Hair follicle dermal papilla cell (primary cell): ENCODE results near the genes RIPOR2, SLC17A4, H2AC4 and H3C3.

DNA sequence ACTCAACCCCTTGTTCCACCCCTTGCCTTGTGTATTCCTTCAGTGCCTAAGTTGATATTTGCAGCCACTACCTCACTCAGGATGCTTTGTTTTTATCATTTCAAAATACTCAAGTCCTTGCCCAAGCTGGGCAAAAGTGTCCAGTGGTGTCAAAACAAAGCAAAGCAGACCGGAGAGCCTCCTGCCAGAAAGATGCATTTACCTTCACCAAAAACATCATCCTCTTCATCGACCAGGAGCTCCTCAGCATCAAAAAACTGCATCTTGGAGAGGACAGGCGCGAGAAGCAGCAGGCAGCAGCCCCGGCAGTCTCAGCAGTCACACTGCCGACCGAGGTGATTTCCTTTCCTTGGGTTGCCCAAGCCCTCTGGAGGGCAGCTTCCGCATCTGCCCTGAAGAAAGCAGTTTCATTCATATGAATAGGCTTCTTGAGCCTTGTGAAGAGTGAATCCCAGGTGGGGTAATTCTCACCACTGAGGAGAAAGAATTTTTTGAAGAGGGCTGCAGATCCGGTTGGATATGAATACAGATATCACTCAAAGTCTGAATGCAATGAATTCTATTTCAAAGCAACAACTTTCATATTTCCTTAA is at the start of gene RIPOR2:
Gene RIPOR2 (minus strand): TSS at position 325 of the 593 bp plus-strand sequence.
- CAGE, long polyA plus RNA, result no peak

GRCh38 chr6:24951719-24952656 is 16.2 kb upstream of the RIPOR2 start:
- CAGE, long polyA plus RNA, result no peak

DNA sequence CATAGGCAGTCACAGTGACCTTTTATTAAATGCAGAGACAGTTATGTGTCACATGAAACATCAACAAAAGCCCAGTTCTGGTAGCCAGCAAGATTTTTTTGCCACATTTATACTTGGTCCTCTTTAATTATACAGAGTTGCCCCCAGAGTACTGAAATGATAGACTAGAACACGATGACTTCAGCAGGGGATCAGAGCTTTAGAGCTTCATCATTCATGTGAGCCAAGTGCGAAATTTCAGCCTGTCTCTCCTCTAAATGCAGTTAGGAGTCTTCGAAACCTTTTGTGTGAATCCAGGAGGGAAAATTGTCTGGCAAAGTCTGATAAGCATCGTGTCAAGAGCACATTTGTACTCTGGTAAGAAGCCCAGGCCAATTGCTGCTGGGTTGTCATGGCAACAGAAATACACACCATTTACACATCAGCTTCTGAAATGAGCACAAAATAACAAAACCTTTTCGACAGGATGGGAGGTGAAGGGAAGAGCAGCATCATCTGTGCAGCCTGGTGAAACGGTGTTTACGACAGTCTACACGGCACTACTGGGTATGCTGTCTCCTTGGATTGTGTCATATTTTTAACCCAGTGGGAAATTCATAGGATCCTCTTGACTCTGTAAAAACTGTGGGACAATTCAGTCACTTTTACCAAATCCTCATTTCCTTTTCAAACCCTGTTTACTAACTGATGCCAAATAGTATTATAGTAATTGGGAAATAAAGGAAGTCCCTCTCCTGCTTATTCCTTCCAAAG is 79.4 kb upstream of the RIPOR2 start:
- CAGE, long polyA plus RNA, result no peak

- CAGE, long polyA plus RNA, result no peak
Measured at GRCh38 chr6:25027003-25027622, 91.4 kb upstream of the RIPOR2 start.

DNA sequence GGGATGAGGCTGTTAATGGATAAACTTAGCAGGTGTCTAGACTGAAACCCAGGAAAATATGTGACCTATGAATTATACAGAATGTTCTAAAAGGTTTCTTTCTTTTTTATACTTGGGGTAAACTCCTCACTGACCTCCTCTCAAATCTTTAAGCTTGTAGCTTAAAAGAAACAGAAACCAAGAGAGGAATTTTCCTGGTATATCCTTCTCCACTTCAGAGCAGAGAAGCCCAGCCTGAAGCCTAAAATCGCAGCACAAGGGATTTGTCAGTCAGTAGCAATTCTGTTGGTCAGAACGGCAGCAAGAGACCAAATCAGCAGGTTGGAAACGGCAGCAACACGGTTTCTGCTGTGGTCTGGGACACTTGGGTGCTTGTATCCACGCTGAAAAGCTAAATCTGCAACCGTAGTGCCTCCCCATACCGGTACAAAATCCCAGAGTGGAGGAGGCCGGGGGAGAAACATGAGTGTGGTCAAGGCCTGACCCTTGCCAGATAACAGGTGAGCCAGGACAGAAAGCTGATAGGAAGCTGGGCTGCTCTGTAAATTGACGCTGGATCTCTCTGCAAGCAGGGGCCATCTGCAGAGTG is 99.5 kb upstream of the RIPOR2 start:
- CAGE, long polyA plus RNA, result no peak

- CAGE, long polyA plus RNA, result no peak
Measured at GRCh38 chr6:25137414-25137911, 141.7 kb upstream of the CARMIL1 start.

DNA sequence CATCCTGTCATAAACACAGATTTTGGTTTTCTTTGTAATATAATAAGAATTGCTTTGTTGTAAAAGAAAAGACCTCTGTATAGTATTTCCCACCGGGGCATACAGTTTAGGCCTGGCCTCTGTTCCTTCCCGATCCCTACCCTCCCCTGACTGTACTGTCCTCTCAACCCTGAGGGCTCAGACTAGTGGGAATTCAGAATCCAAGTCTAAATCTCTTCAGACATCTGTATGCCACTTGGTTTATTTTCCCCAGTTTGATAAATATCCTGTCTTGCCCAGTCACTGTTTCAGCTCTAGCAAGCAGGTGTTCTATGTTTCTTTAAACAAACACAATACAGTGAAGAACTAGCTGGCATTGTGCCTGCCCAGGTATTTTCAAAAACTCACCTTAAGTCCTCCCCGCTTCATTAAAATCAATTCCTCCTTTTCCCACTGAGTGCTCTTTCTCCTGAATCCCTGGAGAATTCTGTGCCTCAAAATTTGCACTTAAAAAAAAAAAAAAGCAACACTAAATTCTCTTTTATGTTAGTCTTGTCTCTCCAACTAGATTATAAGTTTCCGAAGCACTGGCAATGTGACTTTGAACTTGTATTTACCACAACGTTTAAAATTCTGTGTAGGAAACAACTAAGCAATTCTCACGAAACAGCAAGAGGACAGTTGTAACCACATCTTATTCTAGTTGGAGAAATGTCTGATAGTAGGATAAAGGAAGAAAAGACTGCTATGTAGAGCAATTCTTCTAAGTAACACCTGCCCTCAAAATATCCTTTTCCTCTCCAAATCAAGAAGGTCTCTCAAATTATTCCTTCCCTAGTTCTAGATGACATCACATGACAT is 112.0 kb upstream of the CARMIL1 start:
- CAGE, long polyA plus RNA, result no peak

- CAGE, long polyA plus RNA, result no peak
Measured at GRCh38 chr6:25193024-25193676, 86.0 kb upstream of the CARMIL1 start.

DNA sequence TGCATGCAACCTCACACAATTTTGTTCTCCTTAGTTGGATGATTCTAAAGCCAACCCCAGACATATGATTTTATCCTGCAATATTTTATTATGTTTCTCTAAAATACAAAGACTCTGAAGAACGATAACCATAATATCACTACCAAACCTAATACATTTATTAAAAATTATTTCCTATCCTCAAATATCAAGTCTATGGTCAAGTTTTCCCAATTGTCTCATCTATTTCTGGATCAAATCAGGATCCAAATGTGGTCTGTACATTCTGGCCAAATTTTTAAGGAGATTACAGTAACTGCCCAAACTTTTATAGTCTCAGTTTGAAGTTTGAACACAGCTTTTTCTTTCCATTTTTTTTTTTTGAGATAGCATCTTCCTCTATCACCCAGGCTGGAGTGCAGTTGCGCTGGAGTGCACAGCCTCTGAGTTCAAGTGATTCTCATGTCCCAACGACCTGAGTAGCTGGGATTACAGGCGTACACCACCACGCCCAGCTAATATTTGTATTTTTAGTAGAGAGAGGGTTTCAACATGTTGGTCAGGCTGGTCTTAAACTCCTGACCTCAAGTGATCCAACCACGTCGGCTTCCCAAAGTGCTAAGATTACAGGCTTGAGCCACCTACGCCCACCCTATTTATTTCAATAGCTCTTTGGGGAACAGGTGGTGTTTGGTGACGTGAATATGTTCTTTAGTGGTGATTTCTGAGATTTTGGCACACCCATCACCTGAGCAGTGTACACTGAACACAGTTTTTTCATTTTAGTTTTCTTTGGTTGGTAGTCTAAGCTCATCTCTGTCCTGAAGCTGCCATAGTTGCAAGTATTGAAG is 85.0 kb upstream of the CARMIL1 start:
- CAGE, long polyA plus RNA, result no peak

- CAGE, long polyA plus RNA, result no peak
Measured at GRCh38 chr6:25754381-25755069, at the start of gene SLC17A4. Gene SLC17A4 (plus strand): TSS chr6:25754742.

DNA sequence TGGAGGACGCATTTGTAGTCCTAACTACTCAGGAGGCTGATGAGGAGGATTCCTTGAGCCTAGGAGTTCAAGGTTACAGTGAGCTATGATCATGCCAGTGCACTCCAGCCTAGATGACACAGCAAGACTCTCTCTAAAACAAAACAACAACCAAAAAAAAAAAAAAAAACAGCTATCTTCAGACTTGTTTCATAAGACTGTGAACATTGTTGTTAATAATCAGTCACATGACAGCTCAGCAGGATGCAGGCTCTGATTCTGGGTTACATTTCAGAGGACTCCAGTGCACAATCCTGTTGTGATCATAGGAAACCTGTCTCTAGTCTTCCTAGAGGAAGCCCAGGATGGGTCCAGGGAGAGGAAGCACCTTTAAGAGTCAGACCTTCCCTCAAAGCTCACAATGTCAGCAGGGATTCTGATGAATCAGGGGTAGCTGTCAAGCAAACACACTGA is 2.2 kb upstream of the SLC17A3 start:
- CAGE, long polyA plus RNA, result no peak

DNA sequence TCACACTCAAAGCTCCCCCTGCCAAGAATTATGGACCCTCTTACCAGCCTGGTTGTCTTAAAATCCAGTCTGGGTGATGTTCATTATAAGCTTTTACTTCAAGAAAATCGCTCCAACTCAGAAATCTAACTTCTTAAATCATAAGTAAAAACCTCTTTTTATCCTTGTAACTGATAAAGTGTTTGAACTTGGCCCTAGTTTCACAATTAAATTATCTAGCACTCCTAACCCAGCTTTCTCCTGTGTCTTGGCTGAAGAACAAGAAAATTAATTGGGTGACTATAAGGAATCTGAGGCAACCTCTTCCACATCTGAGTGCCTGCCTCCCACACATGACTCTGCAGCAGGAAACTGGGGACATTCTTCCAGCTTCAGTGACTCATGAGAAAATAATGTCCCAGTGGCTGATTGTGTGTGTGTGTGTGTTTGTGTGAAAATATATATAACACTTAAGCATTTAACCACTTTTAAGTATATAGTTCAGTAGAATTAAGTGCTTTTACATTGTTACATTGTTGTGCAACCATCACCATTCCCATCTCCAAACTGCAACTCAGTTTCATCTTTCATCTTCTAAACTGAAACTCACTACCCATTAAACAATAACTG is 8.5 kb downstream of the TRIM38 start:
- CAGE, long polyA plus RNA, result no peak

DNA sequence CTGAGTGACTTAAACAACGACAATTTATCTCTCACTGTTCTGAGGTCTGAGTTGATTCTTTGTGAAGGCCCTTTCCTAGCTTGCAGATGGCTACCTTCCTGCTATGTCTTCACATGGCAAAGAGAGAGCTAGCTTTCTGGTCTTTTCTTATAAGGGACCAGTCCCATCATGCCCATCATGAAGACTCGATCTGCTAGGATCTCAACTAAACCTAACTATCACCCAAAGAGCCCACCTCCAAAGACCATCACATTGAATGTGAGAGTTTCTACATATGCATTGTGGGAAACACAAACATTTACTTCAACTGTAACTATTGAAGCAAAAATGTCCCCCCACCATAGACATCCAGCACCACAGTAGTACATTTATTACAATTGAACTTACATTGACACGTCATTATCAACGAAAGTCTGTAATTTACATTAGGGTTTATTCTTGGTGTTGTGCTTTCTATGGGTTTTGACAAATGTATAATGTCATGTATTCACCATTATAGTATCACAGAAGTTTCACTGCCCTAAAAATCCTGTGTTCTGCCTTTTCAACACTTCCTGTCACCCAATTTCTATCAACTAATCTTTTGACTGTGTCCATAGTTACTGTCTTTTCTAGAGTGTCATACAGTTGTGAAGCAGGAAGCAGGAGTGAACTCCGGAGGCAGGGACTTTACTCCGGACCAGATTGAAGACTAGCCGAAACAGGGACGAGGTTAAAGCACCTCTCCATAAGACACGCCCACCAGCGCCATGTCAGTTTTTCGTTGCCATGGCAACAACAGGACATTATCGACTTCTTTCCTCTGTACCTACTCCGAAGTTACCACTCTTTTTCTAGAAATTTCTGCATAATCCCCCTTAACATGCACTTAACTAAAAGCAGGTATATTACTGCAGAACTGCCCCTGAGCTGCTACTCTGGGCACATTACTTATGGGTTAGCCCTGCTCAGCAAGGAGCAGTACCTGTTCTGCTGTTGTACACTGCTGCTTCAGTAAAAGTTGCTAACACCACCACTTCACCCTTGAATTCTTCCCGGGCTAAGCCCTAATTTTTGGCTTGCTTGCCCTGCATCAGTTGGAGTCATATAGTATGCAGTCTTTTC is 25.0 kb downstream of the TRIM38 start:
- CAGE, long polyA plus RNA, result no peak

DNA sequence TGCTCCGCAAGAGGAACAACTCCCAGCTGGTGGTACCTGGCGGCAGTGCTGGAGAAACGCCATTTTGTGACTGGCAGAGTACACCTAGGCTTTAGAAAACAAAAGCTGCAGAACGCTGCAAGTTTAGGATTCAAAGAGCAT is 737 bp upstream of the H3C1 start:
- CAGE, long polyA plus RNA, result no peak

DNA sequence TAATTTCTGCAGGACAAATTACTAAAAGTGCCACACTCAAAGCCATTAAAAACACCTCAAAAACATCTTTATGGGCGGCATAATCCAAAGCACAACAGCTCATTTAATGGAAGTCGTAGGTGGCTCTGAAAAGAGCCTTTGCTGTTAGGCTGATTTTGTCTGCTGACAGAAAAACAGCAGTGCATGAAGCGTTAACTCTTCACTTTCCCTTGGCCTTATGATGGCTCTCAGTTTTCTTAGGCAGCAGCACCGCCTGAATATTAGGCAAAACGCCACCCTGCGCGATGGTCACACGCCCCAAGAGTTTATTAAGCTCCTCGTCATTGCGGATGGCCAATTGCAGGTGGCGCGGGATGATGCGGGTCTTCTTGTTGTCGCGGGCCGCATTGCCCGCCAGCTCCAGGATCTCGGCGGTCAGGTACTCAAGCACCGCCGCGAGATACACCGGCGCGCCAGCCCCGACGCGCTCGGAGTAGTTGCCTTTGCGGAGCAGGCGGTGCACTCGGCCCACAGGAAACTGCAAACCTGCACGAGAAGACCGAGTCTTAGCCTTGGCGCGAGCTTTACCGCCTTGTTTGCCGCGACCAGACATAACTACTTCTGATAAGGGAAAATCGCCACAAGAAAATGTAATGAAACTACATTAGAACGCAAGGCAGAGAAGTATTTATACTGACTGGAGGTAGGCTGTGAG is at the start of gene H2AC4:
Gene H2AC4 (minus strand): TSS at position 642 of the 694 bp plus-strand sequence.
- CAGE, long polyA plus RNA, result no peak

GRCh38 chr6:26045336-26046103 is at the start of gene H3C3:
Gene H3C3 (plus strand): TSS chr6:26045384.
- CAGE, long polyA plus RNA, result no peak

DNA sequence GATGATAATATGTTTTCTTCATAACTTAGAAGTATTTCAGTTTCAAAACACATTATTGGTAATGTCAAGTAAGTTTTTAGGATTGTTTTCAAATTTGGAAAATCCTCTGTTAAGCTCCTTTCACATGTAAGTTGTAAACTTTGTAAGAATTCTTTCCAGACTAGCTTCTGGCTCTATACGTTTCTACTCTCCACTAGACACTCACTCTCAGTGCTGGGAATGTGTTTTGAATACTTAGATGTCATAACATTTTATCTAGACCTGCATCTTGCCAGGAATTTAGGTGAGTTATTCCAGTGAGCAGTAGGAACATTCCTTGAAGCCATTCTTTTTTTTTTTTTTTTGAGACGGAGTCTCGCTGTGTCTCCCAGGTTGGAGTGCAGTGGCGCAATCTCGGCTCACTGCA is 1.7 kb downstream of the H3C3 start:
- CAGE, long polyA plus RNA, result no peak

GRCh38 chr6:26054075-26054386 is 2.2 kb downstream of the H1-2 start:
- CAGE, long polyA plus RNA, result no peak

DNA sequence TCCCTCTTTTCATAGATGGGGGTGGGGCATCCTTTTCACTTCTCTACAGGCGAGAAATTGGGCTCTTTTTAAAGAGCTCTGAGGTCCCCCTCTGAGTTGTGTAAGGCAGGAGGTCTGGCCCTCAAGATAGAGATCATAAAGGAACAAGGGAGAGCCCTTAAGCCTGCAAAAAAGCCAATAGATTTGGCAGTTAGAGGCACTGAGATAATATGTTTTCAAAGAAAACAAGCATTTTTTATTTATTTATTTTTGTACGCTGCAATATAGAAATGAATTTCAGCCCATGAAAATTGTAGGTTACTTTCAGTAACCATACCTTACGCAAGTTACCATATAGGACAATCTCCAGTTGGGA is 830 bp upstream of the H1-2 start:
- CAGE, long polyA plus RNA, result no peak

- CAGE, long polyA plus RNA, result no peak
Measured at GRCh38 chr6:26089303-26089580, 2.0 kb downstream of the HFE start.